Placental epithelial cell (primary cell): ENCODE results near the genes KCNC2 and GLIPR1L1.

GRCh38 chr12:71636754-71637178 lies 26.9 kb downstream of the ZFC3H1 start:
- CAGE, long polyA plus RNA, result no peak

DNA sequence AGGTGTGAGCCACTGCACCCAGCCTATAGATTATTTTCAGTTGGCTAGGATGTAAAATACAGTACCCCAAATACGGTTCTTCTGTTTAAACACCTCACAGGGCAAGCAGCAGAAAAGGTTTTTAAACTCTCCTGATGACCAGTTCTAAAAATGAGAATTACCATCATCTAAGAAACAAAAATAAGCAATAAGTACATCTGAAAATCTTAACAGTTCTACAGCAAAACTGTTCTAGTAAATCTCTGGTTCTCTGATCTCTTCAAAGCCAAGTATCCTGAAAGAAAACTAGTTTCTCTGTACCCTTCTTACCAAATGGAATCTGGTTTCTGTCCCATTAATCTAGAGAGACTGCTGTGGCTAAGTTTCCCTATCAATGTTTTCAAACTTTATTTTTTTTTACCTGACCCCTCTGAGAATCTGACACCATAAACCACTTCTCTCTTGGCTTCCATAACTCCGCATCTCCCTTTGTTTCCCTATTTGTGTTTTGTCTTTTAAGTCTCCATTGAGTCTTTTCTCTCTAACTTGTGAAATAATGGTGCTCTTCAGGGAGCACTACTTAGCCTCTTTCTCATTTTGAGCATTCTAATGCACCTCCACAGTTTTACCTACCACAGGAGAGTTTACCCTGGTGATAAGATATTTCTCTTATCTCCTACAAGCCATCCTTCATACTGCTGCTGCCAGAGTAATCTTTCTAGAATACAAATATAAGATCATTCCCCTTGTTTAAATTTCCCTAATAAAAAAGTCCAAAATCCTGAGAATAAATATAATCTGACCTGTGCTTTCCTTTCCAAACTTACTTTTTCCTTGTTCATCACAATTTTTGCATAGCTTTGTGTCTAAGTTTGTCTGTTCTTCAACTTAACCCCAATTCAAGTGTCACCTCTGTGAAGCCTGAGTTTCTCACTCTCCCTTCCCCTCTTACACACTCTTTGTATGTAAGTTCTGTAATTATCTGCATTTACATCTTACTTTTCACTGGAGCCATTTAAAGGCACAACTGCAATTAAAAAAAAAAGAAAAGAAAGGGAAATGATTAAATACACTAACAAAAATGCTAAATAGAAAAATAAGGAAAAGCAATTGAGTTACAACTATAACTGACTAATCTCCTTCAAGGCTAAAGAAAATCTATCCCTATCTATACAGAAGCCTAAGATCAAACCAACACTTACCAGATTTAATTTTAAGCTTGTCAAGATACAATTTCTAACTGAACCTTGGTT lies 4.7 kb downstream of the ZFC3H1 start:
- CAGE, long polyA plus RNA, result no peak

- CAGE, long polyA plus RNA, result no peak
These were observed 13.4 kb downstream of the TMEM19 start for GRCh38 chr12:71699260-71699628.

GRCh38 chr12:71781892-71782223 lies 27.2 kb downstream of the RAB21 start:
- CAGE, long polyA plus RNA, result no peak

DNA sequence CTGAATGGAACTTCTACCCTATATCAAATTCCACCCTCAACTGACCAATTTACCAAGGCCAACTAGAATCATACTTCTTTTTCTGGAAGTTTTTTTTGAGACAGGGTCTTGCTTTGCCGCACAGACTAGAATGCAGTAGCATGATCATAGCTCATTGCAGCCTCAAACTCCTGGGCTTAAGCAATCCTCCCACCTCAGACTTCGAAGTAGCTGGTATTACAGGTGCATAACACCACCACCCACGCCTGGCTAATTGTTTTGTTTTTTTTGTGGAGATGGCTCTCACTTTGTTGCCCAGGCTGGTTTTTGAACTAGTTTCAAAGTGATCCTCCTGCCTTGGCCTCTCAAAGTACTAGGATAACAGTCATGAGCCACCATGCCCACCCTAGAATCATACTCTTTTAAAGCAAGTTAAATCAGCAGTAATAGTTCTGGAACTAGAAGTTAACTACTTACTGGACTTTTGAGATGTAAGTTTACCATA lies 37.2 kb downstream of the RAB21 start:
- CAGE, long polyA plus RNA, result no peak

DNA sequence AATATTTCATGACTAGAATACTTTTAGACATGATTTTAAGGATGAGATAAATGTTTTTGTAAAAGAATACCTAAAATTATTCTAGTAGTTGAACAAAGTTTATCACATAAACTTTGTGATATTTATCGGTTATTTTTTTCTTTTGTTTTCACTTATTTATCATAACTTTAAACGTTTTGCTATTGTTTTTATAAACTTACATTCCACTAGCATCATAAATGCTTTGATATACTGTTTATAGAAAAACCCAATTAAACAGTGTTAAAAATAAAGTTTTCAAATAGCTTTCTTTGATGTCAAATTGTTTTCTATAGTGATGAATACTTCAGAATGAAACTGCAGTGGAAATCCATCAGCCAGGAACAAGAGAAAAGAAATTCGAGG lies 41.1 kb upstream of the TPH2 start:
- CAGE, long polyA plus RNA, result no peak

- CAGE, long polyA plus RNA, result no peak
These were observed 245.5 kb downstream of the KCNC2 start for GRCh38 chr12:74964221-74964492.

DNA sequence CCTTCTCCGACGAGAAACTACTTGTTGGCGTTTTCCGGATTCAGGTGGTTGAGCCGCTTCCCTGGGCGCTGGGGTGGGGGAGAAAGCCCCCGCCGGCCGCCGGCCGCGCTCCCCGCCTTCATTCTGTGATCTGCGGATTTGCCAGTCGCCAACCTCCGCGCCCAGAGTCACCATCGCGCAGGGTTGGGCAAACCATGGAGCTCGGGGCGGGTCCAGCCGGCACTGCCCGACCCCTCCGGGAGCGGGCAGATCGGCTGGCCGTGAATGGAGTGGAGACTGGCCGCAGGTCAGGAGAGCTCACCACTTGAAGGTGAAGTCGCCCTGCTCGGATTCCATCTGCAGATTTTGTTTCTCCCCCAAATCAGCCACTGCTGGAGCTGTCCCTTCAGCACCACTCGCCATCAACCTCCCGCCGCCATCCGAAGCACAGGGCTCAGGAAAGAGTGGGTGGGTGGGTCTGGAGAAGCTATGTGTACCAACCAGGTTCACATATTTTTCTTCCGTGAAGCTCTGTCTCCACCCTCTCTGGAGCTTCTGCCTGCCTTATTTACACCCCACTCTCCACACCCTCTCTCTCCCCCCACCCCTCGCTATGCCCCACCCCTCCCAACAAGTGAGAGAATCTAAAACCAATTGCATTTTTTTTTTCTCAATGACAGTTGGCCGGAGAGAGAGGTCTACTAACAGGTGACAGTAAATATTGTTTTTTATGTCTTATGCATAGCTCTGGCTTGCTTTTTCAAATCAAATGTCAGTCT lies at the start of gene KCNC2:
TSS of gene KCNC2 (minus strand) at position 536 of the 758 bp plus-strand sequence.
- CAGE, long polyA plus RNA, result no peak

GRCh38 chr12:75334209-75334856 lies at the start of gene GLIPR1L1:
GLIPR1L1 (plus strand) TSS chr12:75334670.
- CAGE, long polyA plus RNA, result no peak

GRCh38 chr12:75472180-75472532 lies 8.4 kb upstream of the GLIPR1 start:
- CAGE, long polyA plus RNA, result no peak

- CAGE, long polyA plus RNA, result no peak
These were observed 31.4 kb downstream of the NAP1L1 start for GRCh38 chr12:76052857-76053637.

GRCh38 chr12:77445859-77446334 lies 380.5 kb upstream of the E2F7 start:
- CAGE, long polyA plus RNA, result no peak

DNA sequence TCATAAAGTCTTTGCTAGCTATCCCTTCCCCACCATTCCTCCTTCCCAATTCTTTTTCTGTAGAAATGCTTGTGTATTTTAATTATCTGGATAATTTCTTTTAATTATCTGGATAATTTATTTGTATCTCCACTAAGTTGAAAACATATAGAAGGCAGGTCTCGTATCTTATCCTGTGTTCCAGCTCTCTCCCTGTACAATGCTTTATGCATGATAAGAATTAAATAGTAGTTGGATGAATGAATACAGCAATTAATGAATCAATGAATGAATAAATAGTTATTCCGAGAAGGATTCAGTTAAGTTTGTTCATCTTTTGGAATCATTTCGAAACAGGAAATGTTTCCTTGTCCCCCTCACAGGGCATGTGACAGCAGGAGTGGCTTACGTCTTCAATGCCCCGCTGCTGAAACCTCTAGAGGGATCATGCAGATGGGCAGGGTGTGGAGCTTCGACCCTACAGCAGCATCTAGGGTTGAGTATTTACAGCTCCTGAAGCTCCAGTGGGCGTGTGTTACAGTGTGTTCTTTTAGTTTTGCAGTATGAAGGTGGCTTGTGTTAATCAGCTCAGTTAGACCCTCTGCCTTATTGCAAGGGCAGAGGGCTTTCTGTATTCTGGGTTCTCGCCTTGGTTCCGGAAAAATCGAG lies 2.5 kb downstream of the NAV3 start:
- CAGE, long polyA plus RNA, result no peak

DNA sequence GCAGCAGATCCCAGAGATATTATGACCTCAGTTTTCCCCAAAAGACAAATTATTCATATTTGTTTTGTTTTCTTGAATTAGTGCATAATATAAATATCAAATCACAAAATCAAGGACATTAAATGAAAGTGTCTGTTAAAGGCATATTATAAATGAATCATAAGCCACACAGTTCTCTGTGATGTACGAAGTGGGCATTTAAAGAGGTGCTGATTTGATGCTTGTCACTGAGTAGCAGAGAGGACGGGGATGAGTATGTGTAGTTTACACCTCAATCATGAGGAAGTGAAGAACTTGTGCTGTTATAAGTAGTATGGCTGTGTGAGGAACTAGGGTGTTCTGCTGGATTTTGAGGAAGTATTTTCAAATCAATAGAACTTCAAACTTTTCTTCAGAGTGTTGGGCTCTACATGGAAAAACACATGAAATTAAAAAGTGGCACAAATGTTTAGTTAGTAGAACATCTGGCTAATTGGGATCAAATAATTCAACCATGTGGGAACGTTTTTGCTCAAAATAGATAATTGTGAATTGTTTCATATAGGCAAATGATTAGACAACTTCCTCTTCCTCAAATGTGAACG lies 168.3 kb downstream of the NAV3 start:
- CAGE, long polyA plus RNA, result no peak

DNA sequence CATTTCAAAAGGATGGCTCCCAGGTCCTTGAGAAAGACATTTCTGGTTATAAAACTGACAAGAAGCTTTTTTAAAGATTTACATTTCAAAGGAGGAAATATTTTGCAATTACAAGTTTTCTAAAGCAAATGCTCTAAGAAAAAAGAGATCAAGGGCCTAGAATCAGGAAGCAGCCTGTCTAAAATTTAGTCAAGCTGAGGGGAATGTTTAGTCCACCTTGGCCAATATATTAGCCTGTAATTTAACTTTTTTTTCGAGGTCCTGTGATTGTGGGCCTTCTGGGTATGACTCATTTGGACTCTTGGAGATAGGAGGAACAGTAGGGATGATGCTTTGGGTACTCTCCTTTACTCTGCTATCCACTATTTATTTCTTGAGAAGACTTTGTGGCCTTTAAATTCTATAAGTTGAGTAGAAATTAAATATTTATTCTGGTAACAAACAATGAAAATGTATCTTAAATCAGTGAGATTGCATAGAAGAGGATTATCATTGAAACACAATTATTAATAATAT lies 72.5 kb downstream of the SYT1 start:
- CAGE, long polyA plus RNA, result no peak

GRCh38 chr12:79426135-79426416 lies 264.7 kb downstream of the PAWR start:
- CAGE, long polyA plus RNA, result no peak

DNA sequence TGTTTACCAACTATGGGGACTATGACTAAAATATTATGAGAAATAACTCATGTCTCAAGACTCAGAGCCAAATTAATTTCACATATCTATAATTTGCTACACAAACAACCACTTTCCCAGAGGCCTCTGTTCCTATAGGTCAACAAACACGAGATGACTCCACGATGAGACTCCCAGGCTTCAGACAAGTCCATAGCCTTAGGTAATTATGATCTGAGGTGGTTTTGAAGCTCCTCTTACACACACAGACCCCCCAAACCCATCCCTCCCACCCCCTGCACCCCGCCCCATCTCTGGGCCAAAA lies 143.8 kb downstream of the PAWR start:
- CAGE, long polyA plus RNA, result no peak

DNA sequence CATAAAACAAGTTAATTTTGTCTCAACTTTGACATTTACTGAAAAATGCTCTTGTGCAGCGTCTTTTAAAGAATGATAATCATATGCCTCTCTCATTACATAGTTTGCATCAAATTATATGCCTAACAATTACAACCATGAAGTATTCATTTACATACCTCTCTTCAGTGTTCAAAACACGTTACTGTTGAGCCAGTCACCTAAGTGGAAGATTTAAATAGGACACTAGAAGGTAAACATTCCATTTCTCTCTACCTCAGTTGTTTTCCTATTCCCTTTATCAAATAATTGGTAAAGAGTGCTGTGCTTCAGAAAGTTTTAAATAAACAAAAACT lies 46.5 kb downstream of the PAWR start:
- CAGE, long polyA plus RNA, result no peak

- CAGE, long polyA plus RNA, result no peak
These were observed 104.8 kb upstream of the PAWR start for GRCh38 chr12:79795608-79795950.

GRCh38 chr12:79811716-79812895 lies 121.3 kb upstream of the PAWR start:
- CAGE, long polyA plus RNA, result no peak